Cardiac ventricle fibroblast (primary cell): ENCODE measurements around a stretch of chr4.

GRCh38 chr4:20253279-20253612 lies 1.5 kb downstream of the SLIT2 start:
- RAMPAGE, long total RNA: no peak

DNA sequence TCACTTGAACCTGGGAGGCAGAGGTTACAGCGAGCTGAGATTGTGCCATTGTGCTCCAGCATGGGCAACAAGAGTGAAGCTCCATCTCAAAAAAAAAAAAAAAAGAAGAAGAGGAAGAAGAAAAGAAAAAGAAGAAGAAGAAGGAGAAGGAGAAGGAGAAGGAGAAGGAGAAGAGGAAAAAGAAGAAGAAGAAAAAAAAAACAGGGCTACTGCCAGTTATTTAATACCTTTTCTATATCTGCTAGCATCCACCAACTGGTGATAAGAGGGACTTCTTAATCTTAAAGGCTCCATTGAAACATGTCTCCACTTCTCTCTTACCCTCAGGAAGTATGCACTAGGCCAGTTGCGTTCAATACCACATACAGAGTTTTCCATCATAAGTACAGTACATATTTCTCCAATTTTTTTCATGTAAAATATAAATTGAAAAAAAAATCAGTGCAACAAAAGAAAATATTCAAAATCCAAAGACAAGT lies 228.7 kb downstream of the KCNIP4 start:
- RAMPAGE, long total RNA: no peak

GRCh38 chr4:22510333-22510841 lies 5.5 kb downstream of the ADGRA3 start:
- RAMPAGE, long total RNA: no peak

DNA sequence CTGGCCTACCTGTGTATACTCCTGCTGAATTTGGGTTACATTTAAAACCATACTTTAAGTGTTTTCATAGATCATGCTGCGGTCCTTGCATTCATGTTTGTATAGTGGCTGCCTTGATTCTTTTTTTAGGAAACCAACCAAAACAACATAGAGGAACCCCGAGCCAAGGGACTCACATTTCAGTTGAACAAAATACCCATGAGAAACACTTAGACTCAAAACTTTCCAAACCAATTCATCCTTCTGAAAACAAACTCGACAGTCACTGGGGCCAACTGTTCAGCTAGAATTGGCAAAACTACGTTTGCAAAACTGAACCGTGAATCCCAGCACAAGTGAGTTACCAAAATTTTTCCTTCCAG lies 1.4 kb downstream of the ADGRA3 start:
- RAMPAGE, long total RNA: no peak

DNA sequence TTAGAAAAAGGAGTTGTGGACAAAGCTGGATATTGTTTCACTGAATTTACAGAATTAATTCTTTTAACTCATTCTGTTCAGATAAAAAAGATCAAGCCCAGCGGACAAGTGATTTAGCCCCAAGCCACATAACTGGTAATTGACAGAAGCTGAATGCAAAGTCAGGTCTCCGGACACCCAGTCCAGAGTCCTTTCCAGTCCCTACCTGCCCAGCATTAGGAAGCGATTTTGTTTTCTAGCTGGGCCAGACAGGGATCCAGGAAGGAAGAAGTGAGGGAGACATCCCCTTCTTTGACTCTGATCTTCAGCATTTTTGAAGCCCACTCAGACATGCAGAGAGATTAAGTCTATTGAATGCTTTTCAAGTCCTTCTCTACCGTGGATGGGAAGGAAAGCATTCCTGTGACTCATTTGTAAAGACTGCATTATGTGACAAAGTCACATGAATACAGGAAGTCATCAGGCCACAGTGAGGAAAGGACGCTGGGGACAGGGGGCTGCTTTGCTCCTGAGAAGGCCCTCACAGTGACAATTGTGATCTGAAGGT lies 109.3 kb upstream of the ADGRA3 start:
- RAMPAGE, long total RNA: no peak

- RAMPAGE, long total RNA: no peak
Measured at GRCh38 chr4:22800362-22800656, 284.4 kb upstream of the ADGRA3 start.

DNA sequence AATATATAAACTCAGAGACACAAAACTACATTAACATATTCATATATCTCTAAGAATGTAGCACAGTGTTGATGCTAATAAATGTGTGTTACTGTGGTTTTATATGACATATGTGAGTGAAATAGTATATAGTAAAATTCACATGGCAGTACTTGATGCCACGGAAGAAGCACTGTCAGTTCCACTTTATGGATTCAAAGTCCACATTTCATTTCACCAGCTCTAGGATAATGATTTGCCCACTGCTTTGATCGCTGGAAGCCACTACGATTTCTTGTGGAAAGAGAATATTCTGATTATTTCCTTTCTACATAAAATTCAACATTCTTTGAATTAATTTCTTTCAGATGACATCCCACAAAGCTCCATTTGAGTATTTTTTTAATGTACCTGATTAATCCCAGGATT lies 358.1 kb upstream of the ADGRA3 start:
- RAMPAGE, long total RNA: no peak

DNA sequence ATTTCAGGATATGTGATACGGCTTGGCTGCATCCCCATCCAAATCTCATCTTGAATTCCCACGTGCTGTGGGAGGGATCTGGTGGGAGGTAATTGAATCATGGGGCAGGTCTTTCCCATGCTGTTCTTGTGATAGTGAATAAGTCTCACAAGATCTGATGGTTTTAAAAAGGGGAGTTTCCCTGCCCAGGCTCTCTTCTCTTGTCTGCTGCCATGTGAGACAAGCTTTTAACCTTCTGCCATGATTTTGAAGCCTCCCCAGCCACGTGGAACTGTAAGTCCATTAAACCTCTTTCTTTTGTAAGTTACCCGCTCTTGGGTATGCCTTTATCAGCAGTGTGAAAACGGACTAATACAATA lies 504.6 kb upstream of the ADGRA3 start:
- RAMPAGE, long total RNA: no peak

- RAMPAGE, long total RNA: no peak
Measured at GRCh38 chr4:23118227-23118791, 602.4 kb upstream of the ADGRA3 start.

GRCh38 chr4:23789640-23790335 lies 100.1 kb downstream of the PPARGC1A start:
- RAMPAGE, long total RNA: no peak

DNA sequence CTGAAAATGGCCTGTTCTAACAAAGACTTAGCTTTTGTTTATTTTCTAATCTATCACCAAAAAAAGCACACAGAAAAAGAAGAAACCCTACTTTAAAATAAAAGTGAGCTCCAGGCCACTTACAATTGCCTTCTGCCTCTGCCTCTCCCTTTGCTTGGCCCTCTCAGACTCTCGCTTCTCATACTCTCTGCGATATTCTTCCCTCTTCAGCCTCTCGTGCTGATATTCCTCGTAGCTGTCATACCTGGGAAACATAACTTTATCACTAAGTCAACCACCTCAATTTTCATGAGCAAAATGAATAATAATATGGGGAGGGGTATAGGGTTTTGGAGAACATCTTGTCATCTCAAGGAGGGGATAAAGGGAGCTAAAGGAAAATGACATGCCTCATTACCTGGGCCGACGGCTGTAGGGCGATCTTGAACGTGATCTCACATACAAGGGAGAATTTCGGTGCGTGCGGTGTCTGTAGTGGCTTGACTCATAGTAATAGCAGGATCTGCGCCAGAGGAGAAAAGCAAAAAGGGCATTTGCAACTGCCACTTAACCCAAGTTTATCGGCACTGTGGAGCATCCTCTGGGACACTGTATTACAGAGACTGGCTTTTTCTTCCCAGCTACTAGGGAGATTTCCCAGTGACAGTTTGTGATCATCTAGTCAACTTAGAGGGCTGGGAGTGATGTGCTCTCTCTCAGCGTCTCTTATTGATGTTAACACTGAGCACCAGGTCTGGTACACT lies 77.1 kb downstream of the PPARGC1A start:
- RAMPAGE, long total RNA: no peak

GRCh38 chr4:23831530-23832155 lies 58.2 kb downstream of the PPARGC1A start:
- RAMPAGE, long total RNA: no peak

- RAMPAGE, long total RNA: no peak
Measured at GRCh38 chr4:23876770-23877021, 13.2 kb downstream of the PPARGC1A start.

DNA sequence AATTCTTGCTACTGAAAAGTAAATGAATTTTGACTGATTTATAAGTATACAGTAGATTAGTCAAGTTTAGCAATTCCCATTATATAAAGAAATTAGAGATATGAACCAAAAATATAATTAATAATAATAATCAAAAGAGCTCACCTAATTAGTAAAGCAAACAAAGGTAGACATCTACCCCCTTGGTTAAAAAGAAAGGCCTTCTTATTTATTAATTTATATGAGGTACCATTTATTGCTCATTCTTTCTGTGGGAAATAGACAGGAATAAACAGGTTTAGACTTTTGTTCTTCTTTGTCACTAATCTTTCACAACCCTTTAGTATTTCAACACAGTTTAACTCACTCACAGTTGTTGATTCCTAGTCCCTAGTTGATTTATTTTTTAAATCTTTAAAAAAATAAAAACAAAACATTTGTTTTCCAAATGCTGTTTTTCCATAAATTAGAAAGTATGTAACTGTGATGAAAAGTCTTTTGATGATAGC lies 5.6 kb downstream of the PPARGC1A start:
- RAMPAGE, long total RNA: no peak

DNA sequence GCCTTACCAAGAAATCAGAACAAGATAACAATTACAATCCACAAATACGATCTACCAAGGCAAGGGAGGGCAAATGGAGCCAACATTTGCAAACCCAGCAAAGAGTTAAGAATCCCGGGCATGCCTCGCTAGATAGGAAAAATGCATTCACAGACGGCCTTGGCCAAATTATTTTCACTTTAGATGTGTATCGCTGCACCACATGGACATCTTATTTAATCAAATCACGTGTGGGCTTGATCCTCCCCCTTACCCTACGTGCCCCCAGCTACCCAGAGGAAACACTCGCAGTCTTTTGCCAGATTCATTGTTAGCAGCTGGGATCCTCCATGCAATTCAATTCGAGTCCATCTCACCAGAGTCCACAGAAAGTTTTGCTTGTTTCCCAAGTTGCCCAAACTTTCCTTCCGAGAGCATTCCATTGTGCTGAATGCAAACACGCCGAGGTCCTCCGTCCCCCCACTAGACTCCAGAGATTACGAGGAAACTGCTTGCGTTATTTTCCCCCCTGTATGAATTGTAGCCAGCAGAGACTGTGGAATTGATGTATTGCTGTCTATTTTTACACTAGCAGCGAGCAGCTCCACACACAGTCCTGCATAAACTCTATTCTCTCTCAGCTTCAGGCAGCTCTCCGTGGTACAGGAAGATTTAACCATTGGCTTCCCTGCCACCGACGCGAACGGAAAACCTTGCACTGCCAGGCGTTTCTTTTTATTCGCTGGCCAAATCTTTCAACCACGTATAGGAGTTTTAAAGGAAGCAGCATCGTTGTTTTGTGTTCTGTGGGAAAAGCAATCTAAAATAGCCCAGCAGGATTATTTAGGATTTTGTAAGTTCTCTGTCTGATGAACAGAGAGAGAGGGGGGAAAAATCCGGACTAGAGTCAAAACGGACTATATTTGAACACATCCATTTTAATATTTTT lies 999 bp downstream of the PPARGC1A start:
- RAMPAGE, long total RNA: no peak

- RAMPAGE, long total RNA: no peak
Measured at GRCh38 chr4:23930579-23931456, 41.0 kb upstream of the PPARGC1A start.

- RAMPAGE, long total RNA: no peak
Measured at GRCh38 chr4:24138200-24138976, 248.5 kb upstream of the PPARGC1A start.

DNA sequence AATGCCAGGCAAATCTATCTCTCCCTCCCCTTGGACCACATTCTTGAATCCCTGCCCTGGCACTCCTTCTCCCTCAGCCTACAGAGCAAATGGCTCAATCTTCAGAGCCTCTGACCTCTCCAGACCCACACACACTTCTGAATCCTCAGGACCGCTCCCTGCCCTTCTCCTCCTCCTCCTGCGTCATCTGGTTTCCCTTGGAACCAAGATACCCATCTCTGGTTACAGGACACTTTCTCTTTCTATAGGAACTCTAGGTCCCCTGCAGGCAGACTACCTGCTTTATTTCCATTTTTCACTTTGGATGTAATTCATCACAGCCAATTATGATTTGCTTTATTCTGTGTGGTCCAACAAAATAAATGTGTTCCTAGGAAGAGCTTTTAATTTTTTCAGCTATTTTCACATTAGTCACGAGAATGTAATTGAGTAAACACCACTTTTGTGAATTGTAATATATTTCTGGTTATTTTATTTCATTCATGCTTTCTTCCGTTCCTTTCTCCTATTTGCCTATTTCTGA lies 323.1 kb downstream of the DHX15 start:
- RAMPAGE, long total RNA: no peak

DNA sequence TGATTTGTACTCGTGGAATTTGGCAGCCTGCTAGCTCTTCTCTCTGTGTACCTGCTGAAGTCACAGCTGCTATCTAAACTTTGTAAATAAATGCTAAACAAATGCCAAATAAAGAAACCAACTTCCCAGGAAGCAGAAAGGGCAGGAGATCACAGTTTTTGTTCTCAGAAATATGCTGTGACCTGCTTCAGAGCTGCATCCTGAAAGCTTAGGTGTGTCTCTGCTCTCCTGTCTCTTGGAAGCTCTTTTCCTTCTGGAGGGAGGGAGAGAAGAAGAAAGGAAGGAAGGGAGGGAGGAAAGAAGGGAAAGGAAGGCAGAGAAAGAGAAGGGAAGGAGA lies 304.2 kb downstream of the DHX15 start:
- RAMPAGE, long total RNA: no peak

DNA sequence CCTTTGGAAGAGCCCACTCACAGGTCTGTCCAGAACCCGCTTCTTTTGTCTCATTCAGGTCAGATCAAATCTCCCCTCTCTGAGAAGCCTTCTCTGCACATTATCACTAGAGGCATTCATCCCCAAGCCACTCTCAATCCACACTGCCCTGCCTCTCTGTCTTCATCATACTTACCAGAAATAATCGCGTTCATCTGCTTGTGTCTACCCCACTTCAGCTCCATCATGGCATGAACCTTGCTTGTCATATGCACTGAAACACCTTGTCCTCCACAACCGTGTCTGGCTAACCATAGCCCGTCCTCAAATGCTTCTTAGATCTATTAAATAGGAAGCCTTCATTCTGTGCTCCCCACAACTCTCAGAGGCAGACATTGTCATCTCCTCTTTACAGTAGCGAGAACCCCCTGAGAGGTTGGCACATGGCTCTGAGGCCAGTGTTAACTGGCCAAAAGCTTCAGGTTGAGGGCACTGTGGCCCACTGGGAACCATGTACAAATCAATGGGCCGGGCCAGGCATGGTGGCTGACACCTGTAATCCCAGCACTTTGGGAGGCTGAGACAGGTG lies 48.7 kb downstream of the SOD3 start:
- RAMPAGE, long total RNA: no peak